ENCODE measurements around a stretch of chr6.

DNA sequence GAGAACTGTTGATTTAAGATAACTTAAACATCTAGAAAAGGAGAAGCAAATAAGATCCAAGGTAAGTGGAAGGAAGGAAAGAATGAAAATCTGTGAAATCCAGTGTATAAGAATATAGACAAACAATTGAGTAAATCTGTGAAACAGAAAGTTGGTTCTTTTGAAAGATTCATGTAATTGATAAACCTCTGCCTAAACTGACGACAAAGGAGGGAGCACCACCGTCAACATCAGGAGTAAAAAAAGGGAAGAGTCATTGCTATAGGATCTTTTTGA is 24.7 kb downstream of the PLG start:
- RRBS = no CpG with 5 or more reads among the region's 2 CpGs

- RRBS = no CpG with 5 or more reads among the region's 6 CpGs
These were observed 36.7 kb downstream of the PLG start for GRCh38 chr6:160738591-160739351.

- RRBS = no CpG with 5 or more reads among the region's 7 CpGs
These were observed 37.9 kb downstream of the PLG start for GRCh38 chr6:160739858-160740470.

DNA sequence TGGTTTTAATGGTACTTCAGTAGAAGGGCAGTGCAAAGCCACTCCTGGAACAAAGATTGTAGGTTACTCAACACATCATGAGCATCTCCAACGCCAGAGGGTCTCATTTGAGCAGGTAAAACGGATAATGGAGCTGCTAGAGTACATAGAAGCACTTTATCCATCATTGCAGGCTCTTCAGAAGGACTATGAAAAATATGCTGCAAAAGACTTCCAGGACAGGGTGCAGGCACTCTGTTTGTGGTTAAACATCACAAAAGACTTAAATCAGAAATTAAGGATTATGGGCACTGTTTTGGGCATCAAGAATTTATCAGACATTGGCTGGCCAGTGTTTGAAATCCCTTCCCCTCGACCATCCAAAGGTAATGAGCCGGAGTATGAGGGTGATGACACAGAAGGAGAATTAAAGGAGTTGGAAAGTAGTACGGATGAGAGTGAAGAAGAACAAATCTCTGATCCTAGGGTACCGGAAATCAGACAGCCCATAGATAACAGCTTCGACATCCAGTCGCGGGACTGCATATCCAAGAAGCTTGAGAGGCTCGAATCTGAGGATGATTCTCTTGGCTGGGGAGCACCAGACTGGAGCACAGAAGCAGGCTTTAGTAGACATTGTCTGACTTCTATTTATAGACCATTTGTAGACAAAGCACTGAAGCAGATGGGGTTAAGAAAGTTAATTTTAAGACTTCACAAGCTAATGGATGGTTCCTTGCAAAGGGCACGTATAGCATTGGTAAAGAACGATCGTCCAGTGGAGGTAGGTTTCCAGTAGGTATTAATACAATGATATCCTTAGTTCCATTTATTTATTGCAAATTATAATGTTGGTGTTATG is 57.9 kb downstream of the MAP3K4 start:
- RRBS = 93% methylated on average over 1 of the region's 13 CpGs

GRCh38 chr6:161076028-161076602 is 84.5 kb downstream of the MAP3K4 start:
- RRBS = no CpG with 5 or more reads among the region's 11 CpGs

DNA sequence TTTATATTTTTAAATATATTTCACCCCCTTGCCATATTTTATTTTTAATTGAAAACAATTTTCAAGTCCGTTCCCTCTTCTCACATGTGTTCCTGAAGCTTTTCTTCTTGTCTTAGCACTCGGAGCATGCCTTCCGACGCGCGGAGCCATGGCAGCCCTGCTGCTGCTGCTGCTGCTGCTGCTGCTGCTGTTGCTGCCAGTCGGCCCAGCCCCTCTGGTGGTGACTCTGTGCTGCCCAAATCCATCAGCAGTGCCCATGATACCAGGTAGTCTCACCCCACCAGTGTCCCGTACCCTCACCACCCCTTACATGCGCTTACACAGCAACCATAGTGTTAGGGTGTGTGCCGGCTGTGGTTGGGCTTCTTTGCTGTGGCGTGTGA is 106.6 kb downstream of the MAP3K4 start:
- RRBS = no CpG with 5 or more reads among the region's 11 CpGs

- RRBS = no CpG with 5 or more reads among the region's 11 CpGs
These were observed 47.7 kb downstream of the AGPAT4 start for GRCh38 chr6:161225882-161226902.

DNA sequence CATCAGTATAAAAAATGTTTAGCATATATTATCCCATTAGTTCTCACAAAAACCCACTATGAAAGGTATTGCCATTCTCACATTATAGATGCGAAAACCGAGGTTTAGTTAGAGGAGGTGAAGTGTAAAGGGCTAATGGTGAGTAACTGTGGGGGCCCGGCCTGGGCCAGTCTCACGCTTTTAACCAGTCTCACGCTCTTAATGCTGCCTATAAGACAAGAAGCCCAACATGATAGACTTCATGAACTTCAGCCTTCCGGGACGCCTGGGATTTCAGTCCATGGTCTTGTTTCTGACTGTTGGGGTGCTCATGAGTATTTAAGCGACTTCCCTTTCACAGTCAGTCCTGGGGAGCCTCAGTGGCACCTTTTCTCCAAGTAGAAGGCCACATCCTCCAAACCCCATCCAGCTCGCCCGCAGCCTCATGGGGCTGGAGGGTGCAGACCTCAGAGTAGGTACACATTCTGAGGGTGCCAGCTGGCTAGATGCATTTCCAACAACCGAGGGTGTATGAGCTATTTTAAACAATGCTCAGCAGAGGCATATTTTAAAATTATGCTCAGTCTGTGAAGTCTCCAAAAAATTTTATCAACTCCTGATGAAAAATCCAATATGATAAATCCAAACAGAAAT is 31.7 kb downstream of the AGPAT4 start:
- RRBS = no CpG with 5 or more reads among the region's 11 CpGs

DNA sequence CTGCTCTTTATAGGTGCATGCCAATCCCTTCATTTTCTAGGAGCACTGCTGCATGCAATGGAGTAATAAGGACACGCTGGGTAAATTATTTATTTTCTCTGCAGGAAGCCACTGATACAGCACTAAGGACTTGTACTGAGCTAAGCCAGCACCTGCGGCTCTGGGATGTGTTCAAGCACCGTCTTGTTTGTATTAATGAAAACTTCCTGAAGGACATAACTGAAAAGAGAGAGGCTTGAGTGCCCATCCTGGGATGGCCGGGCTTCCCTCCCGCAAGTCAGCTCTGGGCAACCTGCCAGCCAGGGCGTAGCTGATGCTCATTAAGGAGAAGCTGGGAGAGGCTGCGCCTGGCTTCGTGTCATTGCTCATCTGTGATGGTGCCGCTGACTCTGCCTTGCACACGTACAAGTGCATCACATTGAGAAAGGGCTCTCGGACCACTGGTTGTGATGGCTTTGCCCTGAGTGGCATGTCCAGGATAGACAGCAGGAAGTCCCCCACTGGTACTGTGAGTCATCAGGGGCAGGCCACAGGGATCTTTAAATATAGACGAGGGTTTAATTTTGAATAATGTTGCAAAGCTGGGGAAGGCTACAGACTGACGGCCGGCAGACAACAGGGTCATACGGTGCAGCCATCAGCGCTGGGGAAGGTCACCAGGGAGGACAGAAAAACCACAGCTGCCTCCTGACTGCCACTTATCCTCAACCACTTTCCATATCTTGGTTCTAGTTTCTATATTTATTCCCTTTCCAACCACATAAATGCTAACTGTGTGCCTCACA is 85.4 kb upstream of the AGPAT4 start:
- RRBS = no CpG with 5 or more reads among the region's 16 CpGs

DNA sequence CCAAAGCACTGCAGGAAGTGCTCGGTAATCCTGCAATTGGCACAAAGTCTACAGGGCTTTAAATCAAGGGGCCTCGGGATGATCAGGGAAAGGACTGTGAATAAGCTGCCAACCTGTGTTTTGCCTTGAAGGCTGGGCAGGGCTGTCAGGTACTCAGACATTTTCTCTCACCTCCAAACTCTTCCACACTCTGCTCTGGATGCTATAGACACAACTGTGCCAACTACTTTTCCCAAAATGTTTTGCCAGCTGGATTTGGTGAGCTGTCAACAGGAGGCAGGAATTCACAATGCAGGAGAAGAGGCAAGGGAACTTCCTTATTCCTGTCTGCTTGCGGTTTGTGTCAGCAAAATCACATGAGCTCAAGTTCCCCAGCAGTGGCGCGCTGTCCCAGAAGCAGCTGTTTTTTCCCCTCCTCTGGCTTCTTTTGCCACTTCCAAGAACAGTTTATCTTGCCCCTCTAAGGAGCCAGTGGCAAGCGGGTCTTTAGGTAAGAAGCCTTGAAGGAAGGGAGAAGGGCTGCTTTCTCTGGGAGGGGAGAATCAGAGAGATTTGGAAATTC is 608.3 kb downstream of the PRKN start:
- RRBS = no CpG with 5 or more reads among the region's 6 CpGs

GRCh38 chr6:162377705-162378260 is 349.8 kb downstream of the PRKN start:
- RRBS = no CpG with 5 or more reads among the region's 7 CpGs

DNA sequence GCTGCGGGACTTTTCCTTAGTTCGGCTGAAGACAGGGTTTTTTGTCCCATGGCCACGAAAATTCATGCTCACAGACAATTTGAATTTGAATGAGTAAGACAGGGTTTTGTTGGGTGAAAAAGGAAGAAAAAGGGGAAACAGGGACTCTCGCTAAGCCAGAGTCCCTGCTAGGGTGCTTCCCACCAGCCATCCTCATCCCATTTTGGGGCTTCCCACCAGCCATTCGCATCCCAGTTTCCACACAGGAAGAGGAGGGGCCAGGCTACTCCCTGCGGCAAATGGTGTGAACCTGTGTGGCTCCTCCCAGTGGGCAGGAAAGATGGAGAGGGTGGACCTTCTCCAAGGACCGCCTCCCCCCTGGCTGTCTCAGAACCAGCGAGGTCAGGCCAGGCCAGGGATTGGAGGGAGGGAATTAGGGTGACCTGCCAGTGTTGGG is 326.8 kb downstream of the PACRG start:
- RRBS = no CpG with 5 or more reads among the region's 8 CpGs

DNA sequence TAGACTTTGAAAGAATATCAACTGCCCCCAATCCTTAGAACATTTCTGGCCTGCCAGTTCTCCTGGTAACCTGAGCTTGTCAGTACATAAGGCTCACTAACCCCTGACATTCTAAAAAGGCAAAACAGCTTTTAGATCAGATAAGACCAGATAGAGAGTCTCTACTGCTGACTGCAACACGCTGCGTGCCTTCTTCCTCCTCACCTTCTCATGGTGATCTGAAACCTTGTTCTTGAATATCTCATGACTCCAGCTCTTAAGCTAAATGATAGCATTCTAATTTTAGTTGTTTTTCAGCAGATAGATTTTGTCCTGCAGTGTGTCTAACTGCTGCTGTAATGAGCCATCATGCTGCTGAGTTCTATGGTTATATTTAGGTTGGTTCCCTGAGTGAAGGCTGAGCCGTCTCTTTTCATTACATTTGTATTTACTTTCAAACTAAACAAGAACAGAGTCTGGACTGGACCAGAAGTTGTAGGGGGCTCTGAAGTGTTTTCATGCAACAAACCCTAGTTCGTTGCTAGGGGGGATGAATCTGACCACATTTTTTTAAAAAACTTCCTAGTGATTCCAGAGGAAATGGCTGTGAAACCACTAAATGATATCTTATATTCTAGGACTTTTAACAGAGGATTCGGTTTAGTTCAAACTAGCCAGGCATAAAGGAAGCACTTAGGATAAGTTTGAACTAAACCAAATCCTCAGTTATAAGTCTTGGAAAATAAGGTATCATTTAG is 328.2 kb upstream of the QKI start:
- RRBS = no CpG with 5 or more reads among the region's 5 CpGs

GRCh38 chr6:163324954-163325326 is 89.6 kb upstream of the QKI start:
- RRBS = no CpG with 5 or more reads among the region's 9 CpGs

DNA sequence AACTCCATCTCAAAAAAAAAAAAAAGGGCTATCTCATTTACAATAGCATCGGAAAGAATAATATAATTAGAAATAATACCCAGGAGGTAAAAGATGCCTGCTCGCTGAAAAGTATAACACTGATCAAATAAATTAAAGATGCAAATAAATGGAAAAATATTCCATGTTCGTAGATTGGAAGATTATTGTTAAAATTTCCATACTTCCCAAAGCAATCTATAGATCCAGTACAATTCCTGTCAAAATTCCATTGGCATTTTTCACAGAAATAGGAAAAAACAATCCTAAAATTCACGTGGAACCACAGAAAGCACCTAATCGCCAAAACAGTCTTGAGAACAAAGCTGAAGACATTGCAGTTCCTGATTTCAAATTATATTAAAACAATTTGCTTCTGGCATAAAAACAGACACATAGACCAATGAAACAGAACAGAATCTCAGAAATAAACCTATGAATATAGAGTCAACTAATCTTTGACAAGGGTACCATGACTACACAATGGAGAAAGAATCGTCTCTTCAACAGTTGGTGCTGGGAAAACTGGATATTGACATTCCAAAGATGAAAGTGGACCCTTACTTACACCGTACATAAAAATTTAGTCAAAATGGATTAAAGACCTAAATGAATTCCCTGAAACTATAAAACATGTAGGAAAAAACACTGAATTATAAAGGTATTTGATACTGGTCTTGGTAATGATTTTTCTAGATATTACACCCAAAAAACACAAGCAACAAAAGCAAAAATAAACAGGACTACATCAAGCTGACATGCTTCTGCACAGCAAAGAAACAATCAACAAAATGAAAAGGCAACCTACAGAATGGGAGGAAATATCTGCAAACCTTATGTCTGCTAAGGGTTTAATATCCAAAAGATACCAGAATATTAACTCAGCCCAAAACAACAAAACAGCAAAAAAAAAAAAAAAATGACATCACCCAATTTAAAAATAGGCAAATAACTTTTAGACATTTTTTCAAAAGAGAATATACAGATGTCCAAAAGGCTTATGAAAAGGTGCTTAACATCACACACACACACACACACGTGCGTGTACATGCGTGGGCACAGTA is 51.9 kb downstream of the QKI start:
- RRBS = no CpG with 5 or more reads among the region's 10 CpGs

DNA sequence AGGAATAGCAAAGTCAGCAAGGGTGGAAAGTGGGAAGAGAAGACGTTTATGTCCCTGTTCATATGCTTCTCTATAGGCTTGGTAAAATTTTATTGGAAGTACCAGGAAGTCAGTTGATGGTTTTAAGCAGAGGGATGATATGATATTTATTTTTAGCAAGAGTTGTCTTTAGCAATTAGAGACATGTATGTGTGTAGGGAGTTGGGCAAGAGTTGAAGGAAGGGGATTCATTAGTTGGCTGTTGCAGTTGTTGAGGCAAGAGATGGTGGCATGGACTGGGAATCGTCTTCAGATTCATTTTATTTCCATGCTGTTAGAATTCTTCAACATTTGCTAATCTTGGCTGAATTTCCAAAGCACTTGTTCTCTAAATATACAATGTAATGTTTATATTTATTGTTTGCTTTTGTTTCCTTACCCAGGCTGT is 85.6 kb downstream of the QKI start:
- RRBS = no CpG with 5 or more reads among the region's 2 CpGs

- RRBS = no CpG with 5 or more reads among the region's 4 CpGs
These were observed 124.6 kb downstream of the QKI start for GRCh38 chr6:163539115-163539520.

DNA sequence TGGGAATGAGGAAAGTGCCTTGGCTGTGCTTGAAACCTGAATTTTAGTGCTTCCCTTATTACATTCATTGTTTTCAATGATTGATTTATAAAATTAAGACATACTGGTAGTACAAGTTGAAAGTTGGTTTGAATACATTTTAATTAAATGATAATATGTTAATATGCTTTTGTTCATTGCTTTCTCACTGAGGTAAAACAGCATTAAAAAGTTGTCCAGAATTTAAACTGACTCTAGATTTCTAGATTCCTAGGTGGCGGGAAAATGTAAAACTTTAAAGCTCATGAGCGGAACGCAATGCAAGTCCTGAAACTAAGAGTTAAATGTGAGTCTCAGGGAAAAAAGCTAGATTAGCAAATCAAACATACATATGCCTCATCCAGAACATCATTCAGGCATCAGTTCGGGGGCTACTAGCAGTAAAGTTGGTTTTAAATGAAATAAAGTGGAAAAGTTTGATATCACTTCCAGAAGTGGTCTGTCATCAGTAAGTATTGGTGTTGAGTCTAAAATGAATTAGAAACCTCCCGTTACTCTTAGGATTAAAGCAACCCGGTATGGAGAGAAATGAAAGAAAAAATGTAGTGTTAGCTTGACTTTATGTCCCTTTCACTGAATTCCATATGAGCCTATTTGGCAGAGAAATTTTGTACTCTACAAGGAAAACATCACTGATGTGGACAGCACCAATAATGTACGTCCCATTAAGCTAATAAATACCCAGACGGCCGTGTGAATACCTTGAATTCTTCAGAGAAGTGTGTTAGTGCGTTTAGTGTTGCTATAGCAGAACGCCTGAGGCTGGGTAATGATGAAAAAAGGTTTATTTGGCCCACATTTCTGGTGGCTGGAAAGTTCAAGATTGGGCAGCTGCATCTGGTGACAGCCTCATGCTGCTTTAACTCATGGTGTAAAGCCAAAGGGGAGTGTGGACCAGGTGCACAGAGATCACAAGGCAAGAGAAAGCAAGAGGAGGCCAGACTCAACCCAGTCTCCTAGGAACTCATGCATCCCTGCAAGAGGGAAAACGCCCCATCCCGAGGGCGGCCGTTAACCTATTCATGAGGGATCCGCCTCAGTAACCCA is 164.2 kb downstream of the QKI start:
- RRBS = no CpG with 5 or more reads among the region's 16 CpGs

DNA sequence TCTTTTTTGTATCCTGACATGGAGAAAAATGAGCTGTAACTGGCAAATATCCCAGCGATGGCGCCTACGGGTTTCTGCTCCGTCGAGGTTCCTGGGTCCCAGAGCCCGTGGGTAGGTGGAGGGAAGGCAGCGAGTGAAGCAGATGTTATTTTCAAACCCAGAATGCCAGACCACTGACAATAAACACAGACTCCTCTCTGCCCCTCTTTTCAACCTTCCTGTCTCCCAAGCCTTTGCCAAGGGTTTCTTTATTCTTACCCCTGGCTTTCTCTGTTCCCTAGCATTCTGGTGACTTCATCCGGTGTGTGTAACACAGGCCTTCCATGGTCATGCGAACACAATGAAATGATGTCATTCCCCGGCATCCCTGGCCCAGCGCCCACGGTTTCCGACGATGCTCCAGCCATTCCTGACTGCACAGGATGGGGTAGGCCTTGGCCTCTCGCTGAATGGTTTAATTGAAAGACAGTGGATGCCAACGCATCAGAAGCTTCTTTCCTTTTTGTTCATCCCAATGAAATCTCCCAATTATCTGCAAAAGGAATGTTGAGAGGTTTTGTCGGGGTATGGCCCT is 654.7 kb downstream of the QKI start:
- RRBS = 89% methylated on average over 3 of the region's 17 CpGs

GRCh38 chr6:164109686-164110280 is 695.3 kb downstream of the QKI start:
- RRBS = no CpG with 5 or more reads among the region's 9 CpGs

Measured in amniotic epithelial cell (primary cell).